Daoy (cell line): ENCODE measurements around a stretch of chr11.

DNA sequence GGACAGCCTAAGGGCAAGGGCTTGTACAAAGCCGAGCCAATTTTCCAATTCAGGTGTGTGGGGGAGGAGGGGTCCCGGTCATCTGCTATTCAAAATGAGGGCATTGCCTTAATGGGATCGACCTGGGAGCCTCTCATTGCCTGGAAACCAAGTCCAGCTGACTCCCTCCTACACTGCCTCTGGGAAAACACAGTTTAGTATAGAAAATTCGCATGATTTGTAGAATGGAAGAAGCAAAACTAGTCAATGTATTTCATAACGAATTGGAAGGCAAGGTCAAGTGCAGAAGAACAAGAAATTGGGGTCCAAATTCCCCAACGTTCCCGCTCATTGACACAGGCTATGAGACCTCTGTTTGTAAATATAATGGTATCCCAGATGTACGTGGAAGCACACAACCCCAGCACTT lies 793 bp upstream of the GAB2 start:
- RAMPAGE, long total RNA: no peak

DNA sequence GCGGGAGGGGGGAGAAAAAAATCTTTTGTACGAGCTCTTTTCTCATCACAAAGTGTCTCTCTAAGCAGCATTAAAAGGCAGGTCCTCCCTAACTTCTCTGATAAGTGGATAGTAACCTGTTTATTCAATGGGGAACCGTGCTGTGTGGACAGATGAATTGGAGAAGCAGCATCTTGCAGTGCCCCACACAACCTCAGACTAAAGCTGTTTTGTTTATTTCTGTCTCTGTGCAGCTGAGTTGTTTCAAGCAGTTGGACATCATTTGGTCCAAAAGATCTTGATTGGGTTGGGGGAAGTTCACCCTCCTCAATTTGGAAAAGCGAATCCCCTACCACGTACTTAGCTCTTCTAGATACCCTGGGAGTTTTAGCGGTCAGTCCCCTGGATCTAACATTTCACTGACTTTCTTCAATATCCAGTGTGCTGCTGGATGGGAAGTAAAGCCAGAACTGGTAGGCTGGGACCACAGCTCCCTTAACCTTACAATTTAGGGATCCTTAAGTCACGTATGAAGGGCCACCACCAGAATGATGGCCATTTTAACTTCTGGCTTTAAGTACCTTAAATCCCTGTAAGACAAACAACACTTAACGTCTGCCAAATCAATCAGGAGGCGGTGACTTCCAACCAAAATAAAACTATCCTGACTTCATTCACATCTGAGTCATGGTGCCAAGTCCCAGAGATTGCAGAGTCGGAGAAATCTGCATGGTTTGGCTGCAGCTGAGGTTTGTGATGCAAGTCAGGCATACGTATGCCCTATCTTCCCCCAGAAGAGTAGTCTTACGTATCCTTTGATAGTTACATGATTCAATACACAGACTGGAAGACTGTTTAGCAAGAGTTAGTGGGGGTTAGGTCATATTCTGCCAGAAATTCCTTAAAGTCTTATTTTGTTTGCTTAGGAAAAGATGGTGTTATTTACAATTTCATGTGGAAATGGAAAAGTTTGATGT lies 1.5 kb upstream of the GAB2 start:
- RAMPAGE, long total RNA: no peak

DNA sequence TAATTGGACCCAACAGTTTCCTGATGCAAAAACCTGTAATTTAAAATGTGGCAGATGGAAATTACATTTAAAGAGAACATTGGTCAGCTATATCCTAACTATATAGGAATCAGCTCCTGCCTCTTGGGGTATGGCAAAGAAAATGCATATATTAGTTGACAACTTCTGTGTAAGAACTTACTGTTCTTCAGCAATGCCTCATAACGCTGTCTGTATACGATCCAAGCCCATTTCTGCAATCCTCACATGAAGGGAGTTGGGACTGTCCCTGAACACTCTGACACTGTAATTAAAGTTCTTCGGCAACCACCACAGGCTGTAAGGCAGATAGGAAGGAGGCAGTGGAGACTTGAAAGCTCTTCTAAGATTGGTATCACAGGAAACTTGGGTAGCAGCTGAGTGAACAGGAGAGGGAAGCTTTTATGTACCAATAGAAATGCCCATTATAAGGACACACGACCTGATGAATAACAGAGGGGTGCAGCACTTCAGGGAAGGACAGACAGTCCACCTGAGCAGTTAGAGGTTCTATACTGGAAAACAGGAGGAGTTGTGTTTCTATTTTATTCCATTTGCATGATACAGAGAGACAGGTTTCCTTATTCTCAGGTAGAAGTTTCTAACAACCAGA lies 12.0 kb upstream of the GAB2 start:
- RAMPAGE, long total RNA: no peak

DNA sequence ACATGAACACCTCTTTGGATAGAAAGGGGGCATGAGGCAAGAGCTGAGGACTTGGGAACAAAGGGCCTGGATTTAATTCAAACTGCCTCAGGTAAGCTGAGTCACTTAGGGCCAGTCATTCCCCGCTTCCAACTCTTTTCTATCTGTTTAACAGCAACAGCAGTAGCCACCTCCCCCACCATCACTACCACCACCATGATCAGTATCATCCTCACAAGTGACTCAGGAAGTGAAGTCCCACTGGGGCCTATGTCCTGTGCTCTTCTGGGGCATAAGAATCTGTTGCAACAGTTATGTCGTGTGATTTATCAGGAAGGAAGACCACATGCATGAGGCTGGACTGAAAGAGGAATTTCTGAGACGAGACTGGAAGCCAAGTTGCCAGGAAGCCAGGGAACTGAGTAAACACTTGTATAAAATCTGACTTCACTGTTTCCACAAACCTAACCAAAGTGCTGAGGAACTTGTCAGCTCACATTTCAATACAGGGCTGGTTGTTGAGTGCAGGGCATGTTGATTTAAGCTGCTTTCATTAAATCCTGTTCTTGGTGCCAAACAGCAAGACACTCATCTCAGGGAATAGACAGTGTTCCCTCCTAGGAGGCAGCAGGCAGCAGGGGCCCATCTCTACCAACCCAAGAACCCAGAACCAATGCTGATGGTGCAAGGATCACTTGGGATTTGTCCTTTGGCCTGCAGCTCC lies 226.6 kb upstream of the NARS2 start:
- RAMPAGE, long total RNA: no peak

DNA sequence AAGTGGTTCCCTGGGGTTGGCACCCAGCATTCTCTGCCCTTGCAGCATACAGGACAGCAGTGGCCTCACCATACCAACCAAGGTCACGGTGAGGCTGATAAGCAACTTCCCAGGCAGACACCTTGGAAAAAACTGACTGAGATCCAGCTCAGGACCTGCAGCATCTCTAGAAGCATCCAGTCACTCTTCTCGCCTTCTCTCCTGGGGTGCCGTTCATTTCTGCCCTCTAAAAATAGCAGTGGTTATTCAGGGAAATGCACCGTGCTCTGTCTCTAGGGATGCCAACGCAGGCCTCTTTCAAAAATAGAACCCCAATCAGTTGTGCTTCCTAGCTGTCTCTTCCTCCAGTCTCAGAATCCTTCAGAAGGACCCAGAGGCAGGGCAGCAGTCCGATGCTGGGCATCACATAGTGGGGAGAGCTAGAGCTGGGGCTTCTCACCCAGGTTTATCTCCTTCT lies 240.9 kb downstream of the TENM4 start:
- RAMPAGE, long total RNA: no peak

GRCh38 chr11:79406390-79406719 lies 34.5 kb downstream of the TENM4 start:
- RAMPAGE, long total RNA: no peak

GRCh38 chr11:79438527-79439181 lies 2.2 kb downstream of the TENM4 start:
- RAMPAGE, long total RNA: no peak

GRCh38 chr11:79439978-79440400 lies 841 bp downstream of the TENM4 start:
- RAMPAGE, long total RNA: no peak

GRCh38 chr11:82841748-82842433 lies 58.3 kb downstream of the PRCP start:
- RAMPAGE, long total RNA: no peak

GRCh38 chr11:82996069-82996563 lies 75.6 kb downstream of the RAB30 start:
- RAMPAGE, long total RNA: no peak

DNA sequence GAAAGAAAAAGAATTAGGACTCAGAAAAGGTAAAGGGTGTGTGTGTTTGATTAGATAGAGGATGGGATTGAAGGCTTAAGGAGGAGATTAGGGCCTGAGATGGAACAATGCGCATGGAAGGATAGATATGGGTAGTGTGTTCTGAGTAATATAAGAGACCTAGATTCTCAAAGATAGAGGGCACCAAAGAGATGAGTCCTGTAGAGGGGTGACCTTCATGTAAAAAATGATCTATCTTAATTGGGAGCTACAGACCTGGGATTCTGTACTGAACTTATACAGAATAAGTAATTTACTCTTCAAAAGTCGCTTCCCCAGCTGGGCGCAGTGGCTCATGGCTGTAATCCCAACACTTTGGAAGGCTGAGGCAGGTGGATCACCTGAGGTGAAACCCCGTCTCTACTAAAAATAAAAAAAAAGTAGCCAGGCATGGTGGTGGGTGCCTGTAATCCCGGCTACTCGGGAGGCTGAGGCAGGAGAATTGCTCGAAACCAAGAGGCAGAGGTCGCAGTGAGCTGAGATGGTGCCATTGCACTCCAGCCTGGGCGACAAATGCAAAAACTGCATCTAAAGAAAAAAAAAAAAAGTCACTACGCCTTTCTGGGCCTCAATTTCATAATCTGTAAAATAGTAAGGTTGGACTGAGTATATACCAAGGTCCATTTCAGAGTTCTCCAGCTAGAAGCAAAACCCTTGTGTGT lies 17.5 kb upstream of the RAB30 start:
- RAMPAGE, long total RNA: no peak

- RAMPAGE, long total RNA: no peak
Observed at GRCh38 chr11:83132320-83132744, 24.6 kb upstream of the PCF11 start.

DNA sequence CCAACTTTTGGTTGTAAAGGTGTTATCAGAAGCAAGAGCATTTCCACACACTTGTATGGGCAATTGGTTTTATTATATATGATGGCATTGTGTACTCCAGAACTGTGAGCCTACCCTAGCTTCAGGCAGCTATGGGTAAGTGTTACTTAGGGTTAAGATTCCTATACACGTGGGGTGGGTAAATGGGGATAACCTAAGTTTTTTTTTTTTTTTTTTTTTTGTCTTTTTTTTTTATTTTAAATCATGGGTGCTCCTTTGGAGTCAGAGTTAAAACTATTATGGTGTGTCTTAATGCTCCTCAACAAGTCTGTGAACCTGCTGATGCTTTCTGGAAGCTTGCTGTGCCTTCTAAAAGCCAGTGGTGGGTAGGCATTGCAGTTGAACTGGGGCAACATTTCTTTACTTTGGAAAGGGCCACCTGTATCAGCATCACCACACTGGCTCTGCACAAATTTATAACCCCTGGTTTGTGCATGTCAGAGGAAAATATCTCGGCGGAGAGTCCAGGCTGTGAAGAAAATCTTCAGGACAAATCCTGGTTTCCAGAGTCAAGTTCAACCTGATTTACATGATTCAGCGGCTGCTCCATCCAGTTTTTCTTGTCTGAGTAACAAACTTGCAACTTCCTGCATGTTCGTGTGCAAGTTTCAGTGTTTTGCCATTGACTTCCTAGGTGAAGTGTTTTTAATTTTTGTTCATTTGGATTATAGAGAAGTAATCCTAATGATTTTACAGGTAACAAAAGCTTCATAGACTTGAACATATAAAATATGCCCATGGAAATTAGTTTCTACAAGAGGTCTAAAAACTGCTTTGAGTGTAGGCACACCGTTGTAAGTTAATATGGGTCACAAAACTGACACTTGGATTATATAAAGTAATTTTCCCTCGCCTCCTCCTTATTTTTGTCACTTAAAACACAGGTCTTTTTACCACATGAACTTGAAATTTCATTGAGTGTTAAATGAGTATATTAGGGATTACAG lies 3.5 kb downstream of the PCF11 start:
- RAMPAGE, long total RNA: no peak

- RAMPAGE, long total RNA: no peak
Observed at GRCh38 chr11:83161770-83162452, 5.0 kb downstream of the PCF11 start.

- RAMPAGE, long total RNA: no peak
Observed at GRCh38 chr11:83164248-83164848, 7.4 kb downstream of the PCF11 start.

GRCh38 chr11:84802532-84802733 lies 824.7 kb downstream of the DLG2 start:
- RAMPAGE, long total RNA: no peak

GRCh38 chr11:85483794-85484202 lies 143.3 kb downstream of the DLG2 start:
- RAMPAGE, long total RNA: no peak

- RAMPAGE, long total RNA: no peak
Observed at GRCh38 chr11:85774622-85775279, 36.2 kb downstream of the SYTL2 start.

DNA sequence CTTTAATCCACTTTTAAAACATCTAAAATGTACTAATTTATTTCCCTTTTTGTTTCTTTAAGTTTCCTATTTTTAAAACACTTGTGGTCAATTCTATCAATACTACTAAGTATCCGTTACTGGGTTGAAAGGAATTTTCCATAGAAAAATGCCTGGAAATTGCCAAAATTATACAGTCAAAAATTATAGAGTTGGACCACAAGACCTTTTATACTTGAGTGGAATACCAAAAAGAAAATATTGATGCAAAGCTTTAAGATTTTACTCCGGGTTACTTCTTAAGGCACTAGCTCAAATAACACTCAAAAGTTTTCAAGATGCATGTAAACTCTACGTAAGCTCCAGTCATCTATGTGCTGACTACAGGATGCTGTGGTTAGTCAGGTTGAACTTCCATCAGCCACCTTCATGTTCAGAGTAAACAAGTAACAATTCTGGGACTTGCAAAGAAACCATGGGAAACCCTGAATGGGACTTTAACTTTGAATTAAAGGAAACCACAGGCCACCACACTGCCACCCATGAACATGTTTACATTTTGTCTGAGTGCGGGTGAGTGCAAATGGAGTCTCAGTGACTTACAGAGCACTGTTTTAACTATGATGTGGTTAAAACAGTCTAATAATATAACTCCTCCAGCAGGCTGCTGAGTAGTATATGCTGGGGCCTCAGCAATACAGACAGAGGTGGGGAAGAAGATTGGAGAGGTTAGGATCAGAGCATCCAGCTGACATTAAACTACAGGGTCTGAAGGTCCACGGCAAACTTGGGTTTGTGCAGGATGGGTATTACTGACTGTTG lies 12.8 kb upstream of the SYTL2 start:
- RAMPAGE, long total RNA: no peak

- RAMPAGE, long total RNA: no peak
Observed at GRCh38 chr11:86029172-86029634, 39.7 kb downstream of the PICALM start.